ENCODE measurements around the gene B3GALNT2.

DNA sequence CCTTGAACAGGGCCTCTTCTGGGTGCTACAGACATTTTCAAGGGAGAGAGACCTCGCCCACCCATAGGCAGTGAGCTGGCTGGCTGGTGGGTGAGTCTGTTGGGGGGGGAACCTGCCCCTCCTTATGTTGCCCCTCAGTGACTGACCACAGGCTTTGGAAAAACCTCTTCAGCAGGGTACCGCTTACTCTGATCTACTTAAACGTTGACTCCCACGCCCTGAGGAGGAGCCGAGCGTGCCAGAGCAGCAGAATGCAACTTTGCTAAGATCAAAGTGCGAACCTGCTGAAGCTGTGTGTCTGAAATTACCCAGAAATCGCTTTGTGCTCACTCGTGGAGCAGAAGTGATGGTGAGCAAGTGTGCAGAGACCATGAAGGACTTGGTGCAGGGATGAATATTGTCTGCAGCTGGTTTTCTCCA lies 158.7 kb upstream of the IRF2BP2 start:
- PRO-cap: no peak

DNA sequence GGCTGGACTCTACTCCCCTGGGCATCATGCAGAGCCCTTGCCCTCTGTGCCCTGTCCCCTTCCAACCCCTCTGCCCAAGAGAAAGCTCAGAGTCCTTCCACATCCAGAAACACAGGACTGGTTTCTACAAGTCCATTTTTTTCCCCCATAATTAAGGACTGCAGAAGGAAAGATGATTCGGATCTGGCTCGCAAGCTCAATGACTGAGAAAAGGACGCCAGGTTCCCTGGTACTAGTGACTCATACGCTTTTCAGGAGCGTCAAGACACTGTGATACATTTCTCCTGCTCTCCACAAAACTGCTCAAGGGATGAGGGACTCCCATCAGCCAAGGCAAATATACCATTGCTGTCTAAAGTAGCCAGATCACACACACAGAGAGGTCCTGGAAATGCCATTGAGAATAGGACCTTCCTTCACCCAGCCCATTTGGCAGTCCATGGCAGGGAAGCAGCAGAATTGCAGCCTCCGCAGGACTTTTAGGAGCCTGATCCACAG lies 253.5 kb upstream of the IRF2BP2 start:
- PRO-cap: no peak

- PRO-cap: no peak
These were observed 234.4 kb downstream of the TOMM20 start for GRCh38 chr1:234894201-234894580.

GRCh38 chr1:234974873-234975811 lies 153.5 kb downstream of the TOMM20 start:
- PRO-cap: no peak

DNA sequence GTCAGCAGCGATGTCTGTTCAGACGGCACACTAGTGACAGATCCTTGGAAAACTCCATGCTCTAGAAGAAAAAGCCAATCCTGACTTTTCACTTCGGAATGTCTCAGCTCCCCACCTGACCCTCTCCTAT lies 148.5 kb downstream of the TOMM20 start:
- PRO-cap: no peak

DNA sequence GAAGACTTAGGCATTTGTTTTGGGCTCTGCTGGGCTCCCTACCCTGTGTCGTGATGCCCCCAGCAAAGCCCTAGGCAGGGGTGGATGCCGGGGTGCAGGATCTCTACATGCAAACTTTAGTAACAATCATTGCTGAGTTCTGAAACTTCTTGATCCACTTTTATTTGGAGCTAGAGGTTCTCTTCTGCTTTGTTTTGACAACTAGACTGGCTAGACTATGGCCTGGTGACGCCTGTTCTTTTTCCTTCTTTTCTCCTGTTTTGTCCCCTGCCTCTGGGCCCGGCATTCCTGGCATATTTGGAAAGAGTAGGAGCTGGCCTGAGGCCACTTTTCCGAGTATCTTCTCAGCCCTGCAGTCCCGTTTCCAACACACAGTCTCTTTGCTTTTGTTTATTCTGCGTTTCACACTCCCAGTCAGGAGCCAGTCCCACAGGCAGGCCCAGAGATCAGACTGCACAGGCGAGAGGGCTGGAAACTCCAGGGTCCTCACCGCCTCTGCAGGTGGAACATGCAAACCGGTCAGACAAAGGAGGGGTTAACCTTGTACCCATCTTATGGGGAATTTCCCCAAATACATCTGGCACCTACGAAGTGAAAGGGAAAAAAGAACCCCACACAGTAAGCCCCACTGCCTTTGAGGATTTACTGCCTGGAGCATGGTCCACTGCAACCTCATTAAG lies 141.2 kb downstream of the TOMM20 start:
- PRO-cap: unidirectional peak, minus-strand start at position 382 of the sequence

DNA sequence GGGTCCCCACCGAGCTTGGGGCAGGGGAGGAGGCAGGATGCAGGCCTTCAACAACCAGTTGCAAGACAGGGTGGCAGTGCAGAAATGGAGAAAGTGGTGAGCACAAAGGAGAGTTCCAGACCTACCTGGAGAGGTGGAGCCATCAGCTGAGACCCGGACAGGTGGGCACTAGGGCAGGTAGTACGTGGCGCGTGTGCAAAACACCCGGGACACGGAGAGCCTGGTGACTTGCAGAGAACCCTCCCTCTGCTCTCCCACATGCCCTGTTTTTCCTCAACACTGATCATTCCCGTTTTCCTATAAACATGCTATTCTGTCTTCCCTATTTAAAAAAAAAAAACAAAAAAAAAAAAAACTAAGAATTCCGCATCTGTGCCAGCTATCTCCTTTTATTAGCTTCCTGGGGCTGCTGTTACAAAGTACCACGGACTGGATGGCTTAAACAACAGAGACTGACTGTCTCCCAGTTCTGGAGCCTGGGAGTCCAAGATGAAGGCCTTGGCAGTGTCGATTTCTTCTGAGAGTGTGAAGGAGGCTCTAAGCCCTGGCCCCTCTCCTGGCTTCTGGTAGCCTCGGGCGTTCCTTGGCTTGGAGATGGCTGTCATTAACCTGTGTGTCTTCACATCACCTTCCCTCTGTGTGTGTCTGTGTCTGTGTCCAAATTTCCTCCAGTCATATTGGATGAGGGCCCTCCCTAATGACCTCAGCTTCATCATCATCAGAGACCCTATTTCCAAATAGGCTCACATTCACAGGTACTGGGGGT lies 138.6 kb downstream of the TOMM20 start:
- PRO-cap: no peak

DNA sequence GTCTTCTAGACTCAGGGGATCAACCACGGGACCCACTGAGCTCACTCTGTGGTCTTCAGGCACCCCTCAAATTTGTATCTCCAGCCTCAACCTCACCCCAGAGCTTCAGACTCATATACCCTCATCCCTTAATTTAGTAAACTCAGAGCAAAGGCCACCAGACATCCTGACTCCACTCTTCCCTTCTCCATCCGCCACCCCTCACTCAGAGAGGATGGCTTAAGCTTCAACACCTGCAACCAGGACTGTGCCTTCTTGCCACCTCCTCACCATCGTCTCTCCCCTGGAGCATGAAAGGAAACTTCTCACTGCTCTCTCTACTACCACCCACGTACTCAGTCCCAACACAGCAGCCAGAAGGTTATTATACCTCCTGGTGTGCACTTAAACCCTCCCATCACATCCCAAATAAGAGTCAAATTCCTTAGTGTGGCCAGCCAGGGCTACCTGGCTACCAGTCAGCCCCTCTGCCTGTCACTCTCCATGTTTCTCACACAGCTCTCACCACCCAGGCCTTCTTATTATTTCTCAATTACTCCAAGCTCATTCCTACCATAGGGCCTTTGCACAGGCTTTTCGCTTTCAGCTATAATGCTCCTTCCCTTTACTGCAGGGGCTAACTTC lies 137.8 kb downstream of the TOMM20 start:
- PRO-cap: no peak

GRCh38 chr1:235023026-235023376 lies 105.6 kb downstream of the TOMM20 start:
- PRO-cap: no peak

GRCh38 chr1:235076084-235076363 lies 52.6 kb downstream of the TOMM20 start:
- PRO-cap: no peak

DNA sequence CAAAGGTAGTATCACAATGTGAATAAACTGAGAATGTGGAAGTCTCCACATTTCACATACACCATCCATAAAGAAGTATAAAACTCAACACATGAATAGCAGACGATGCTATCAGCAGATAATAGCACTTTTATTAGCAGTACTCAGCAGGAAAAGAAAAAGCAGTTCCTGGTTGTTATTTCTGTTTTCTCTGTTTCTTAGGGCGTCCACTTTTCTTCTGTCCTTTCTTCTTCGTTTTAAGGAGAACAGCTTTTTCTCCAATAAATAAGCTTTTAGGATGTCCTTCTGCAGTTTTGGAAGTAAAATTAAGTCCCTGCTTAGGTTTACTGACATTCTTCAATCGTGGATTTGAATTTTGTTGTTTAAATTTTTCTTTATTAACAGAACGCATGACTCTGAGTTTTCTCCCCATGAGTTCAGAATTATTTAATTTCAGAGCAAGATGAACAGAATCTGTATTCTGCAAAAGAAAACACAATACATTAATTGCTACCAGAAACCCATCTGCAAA lies 3.0 kb upstream of the TOMM20 start:
- PRO-cap: no peak

- PRO-cap: no peak
These were observed 4.4 kb downstream of the RBM34 start for GRCh38 chr1:235156508-235157101.

- PRO-cap: no peak
These were observed 651 bp upstream of the RBM34 start for GRCh38 chr1:235161686-235162116.

GRCh38 chr1:235302396-235302956 lies 25.5 kb downstream of the ARID4B start:
- PRO-cap: no peak

DNA sequence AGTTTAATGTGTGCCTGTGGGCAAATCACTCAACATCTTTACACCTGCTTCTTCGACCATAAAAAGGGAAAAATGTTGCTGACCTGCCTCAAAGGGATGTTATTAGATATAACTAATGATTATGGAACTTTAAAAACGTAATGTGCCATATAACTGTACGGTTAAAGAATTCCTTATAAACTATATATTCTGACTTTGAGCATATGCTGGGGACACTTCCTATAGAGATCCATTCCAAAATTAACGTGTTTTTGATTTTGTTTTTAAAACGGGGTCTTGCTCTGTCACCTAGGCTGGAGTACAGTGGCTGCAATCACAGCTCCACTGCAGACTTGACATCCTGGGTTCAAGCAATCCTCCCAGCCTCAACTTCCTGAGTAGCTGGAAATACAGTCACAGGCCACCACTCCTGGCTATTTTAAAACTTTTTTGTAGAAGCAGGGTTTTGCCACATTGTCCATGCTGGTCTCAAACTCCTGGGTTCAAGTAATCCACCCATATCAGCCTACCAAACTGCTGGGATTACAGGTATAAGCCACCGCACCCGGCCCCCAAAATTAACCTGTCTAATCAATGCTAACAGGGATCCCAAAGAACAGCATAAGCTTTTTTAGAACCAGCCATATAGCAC lies 17.4 kb downstream of the ARID4B start:
- PRO-cap: no peak

- PRO-cap: unidirectional peak, minus-strand start at chr1:235504057; bidirectional peak, plus-strand start at chr1:235504732, minus-strand start at chr1:235504425
These were observed at the start of gene B3GALNT2 for GRCh38 chr1:235503727-235504521. Gene B3GALNT2 (minus strand): TSS chr1:235504452.

DNA sequence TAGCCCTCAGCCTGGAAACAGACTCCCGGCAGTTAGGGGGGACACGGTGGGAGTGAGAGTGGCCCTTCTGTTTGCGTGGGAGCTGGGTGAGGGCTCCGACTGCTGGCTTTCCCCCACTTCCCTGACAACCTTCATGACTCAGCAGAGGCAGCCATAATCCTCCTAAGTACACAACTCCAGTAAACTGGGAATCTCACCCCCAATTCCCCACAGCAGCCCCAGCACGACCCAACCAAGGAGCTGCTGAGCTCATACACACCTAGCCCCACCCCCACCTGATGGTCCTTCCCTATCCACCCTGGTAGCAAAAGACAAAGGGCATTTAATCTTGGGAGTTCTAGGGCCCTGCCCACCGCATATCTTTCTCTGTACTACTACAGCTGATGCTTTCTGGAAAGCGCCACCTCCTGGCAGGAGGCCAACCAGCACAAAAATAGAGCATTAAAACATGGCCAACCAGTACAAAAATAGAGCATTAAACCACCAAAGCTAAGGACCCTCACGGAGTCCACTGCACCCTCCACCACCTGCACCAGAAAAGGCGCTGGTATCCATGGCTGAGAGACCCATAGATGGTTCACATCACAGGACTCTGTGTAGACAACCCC lies 21.0 kb downstream of the LYST start:
- PRO-cap: no peak

DNA sequence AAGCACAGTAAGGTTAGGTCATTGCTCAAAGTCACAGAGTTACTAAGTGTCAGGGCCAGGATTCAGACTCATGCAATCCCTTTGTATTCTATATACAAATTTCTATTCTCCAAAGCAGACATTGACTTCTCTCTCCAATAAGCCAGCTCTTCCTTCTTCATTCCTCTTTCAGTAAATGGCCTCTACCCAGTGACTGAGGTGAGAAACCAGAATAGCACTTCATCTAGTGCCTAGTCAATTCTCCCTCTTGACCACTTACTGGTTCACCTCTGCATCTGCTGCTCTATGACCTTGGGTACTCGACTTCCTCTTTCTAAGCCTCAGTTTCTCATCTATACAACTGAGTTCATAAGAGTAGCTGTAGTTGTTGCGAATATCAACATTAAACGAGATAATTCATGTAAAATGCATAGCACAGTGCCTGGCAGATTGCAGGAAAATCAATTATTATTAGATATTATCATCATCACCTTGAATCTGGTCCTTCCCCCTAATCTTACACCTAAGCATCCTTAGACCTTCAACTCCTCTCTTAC lies 12.4 kb downstream of the LYST start:
- PRO-cap: no peak

DNA sequence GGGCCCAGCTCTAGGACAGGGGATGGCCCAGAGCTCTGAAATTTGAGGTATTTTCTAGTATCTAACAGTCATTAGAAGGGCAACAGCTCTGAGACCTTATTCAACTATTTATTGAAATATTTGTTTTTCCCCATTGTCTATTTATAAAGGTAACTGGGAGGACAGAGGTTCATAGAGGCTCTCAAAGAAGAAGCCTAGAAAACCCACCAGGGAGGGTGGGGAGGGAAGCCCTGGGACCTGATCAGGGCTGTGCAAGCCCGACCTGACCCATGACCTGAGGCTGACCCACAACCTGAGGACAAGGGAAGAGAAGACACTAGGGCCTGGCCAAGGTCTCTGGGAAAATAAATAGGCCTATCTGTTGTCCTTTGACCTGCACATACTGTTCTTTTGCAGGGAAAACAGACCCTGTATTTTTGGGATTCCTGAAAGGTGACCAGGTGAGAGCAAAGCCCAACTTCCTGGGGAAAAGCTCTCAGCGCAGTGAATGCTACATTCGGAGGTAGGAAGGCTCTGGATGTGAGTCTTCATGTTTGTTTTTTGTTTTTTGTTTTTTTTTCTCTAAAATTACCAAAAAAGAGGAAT lies 25.9 kb upstream of the LYST start:
- PRO-cap: no peak

- PRO-cap: bidirectional peak, plus-strand start at chr1:235910579, minus-strand start at chr1:235910453
These were observed 43.8 kb upstream of the LYST start for GRCh38 chr1:235910395-235911055.

All from ascending aorta (tissue), 1 donor.